ENCODE measurements around a stretch of chr10.

GRCh38 chr10:27327328-27327694 lies 86.7 kb upstream of the ACBD5 start:
- PRO-cap, 2 experiments = no peak in any of the 2 experiments

DNA sequence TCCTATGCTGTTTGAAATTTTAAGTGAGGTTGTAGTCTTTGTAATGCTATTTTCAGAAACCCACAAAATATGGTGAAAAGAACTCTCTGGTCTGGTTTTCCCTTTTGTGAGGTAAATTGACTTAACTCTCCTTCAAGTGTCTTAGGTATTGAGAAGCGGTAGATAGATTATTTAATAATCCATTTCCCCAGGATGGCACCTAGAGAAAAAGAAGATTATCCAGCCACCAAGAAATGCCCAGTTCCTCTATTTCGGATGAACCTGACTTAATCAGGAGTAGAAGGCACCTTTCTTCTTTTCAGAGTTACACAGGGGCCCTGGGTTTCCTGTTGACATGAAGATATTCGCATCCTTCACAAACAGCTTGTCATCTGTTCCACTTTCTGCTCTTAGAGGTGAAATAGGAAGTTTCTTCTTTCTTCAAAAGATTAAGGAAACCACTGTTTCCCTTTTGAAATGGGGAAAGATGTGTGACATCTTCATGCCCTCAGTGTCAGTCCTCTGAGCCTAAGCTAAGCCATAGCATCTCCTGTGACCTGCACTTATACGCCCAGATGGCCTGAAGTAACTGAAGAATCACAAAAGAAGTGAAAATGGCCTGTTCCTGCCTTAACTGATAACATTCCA lies 39.2 kb upstream of the RAB18 start:
- PRO-cap, 2 experiments = no peak in any of the 2 experiments

- PRO-cap, 2 experiments = no peak in any of the 2 experiments
Observed at GRCh38 chr10:27997868-27998324, 983 bp downstream of the ODAD2 start.

DNA sequence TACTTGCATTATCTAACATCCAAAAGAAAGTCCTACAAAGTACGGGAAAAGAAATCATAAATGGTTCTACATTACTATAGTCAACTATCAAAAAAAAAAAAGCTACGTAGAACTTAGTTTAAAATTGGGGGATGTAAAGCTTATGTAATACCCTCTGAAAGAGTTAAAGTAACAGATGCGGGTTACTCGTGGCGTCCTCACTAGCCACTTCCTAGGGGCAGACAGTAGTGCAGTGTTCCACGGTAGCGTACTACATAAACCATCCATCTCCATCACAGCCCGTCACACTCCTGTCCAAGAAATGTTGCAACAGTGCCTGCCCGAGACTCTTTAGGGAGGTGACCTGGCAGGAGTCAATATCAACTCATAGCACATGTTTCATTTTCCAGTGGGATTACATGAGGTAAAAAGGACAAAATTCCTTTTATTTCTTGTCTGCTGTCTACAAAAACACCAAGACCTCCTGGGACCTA lies 100.1 kb downstream of the MPP7 start:
- PRO-cap, 2 experiments = no peak in any of the 2 experiments

GRCh38 chr10:28500090-28500701 lies 32.7 kb upstream of the WAC start:
- PRO-cap, 2 experiments = no peak in any of the 2 experiments

DNA sequence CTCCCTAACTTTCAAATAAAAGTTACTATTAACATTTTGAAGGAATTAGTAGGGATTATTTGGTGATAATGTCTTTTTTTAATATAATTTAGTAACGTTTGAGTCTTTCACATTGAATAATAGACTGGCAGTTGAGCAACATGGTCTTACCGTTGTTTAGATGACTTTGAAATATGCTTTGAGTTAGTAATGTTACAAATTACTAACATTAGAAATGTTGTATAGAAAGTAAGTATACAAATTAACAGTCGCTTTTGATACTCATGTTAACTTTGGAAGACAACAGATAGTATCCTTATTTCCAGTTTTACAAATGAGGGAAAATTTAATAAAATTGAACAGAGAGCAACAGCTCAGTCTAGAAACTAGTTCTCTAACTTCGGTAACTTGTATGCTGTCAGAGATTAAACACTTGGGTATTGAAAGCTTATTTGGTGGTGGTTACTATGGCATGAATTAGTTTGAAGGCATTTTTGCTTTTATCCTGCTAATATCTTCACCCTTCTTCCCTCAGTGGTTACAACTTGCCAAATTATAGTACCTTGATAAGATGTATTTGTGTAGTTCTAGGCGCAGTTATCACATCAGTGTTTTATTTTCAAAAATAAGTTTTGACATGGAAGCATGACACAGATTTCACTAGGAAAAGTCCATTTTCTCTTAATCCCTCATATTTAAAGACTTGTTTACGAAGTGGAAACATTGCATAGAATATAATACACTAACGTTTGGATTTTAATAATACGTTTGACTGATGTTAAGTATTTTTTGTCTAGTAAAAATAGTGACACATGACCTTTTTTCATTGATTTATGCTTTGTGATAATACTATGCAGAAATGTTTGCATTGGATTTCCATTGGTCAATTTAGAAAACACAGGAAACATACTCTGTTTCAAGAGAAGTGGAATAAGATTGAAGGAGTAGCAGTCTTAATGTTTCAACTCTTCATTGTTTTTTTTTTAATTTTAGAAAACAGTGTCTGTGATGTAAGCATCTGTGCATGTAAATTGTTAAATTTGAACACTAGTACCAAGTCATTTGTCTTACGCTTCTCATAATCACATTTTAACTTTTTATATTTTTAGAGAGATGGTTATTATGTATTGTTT lies 7.4 kb downstream of the WAC start:
- PRO-cap, 2 experiments = no peak in any of the 2 experiments

GRCh38 chr10:28543199-28543862 lies 10.4 kb downstream of the WAC start:
- PRO-cap, 2 experiments = no peak in any of the 2 experiments

- PRO-cap, 2 experiments = no peak in any of the 2 experiments
Observed at GRCh38 chr10:28619401-28620244, 57.7 kb upstream of the BAMBI start.

DNA sequence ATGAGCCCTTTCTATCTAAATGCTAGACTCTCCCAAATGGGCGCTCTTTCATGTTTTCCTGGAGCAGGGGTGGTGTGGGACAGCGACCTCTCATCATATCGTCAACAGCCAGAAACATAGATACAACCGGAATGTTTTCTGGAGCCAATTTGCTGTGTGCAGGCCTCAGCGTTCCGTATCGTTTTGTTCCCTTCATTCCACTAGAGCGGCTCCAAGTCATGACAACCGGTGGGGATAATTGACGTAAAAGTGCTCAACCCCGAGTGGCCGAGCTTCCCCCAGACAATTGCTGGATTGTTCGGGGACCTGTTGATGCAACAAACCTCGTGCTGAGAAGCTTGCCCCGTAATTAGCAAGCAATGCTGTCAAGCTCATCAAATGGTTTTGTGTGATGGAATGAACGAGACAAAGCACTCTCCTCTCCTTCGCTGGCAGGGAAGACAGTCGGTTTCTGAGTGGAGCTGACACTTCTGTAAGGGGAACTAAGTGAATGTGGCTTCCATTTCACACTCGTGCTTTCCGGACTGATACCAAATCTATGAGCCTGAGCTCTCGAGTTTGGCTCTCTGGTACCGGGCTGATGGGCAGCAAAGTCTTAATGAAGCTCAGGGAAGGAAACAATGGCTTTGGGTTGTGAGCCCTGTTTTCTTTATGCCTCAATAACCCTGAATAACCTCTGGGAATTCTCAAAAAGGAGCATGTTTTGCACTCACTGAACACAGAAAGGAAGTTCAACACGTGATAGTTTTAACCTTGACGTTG lies 220.4 kb downstream of the BAMBI start:
- PRO-cap, 2 experiments = no peak in any of the 2 experiments

DNA sequence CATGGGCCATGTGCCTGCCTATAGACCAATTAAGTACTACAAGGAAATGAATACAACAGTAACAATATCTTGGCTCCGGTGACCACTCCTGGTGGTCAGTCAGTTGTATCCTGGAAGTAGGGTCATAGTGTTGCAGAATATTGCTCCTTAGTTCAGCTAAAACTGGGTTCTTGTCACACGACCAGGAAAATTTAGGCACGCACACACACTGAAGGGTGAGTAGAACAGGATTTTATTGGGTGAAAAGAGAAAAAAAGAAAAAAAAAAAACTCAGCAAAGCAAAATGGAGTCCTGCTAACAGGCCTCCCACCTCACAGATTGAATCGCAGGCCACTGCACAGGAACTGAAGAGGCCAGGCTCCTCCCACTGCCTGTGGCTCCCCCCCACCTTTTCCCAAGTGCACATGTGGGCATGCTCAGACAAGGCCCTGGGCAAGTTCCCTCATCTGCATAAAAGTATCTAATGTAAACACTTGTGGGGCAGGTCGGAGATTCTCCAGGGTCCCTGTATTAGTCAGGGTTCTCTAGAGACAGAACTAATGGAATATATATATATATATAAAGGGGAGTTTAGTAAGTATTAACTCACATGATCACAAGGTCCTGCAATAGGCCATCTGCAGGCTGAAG lies 155.2 kb downstream of the LYZL1 start:
- PRO-cap, 2 experiments = no peak in any of the 2 experiments

GRCh38 chr10:29470116-29470700 lies 164.6 kb downstream of the SVIL start:
- PRO-cap, 2 experiments = no peak in any of the 2 experiments

DNA sequence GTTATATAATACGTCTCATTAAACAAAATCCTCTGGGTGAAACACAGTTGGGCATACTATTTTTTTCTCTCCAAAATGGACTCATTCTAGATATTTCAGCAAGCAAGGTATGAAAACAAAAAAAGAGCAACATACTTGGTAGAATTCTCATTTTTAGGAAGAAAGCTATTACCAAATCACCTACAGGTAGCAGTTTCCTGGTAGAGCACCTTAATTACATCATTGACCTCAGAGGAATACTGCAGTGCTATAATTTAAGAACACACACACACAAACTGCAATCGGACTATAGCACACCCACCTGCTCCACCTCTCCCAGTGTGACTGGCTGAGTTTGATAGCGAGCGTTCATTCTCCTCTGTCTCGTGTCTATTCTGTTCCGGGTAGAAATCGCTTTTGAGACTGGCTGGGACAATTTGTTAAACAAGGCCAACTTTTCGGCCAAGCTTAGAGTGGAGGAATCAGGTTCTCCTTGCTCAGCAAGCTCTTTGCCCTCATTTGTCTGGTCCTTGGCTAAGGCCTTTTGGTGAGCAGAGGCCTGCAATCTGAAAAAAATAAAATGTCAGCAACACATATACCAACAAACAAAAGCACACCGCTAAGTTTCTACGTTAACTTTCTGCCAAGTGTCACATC lies 110.5 kb downstream of the SVIL start:
- PRO-cap, 2 experiments = no peak in any of the 2 experiments

GRCh38 chr10:29540235-29541063 lies 94.3 kb downstream of the SVIL start:
- PRO-cap, 2 experiments = peak in 1 of 2 experiments; most common minus-strand start chr10:29540783 (in 1)

DNA sequence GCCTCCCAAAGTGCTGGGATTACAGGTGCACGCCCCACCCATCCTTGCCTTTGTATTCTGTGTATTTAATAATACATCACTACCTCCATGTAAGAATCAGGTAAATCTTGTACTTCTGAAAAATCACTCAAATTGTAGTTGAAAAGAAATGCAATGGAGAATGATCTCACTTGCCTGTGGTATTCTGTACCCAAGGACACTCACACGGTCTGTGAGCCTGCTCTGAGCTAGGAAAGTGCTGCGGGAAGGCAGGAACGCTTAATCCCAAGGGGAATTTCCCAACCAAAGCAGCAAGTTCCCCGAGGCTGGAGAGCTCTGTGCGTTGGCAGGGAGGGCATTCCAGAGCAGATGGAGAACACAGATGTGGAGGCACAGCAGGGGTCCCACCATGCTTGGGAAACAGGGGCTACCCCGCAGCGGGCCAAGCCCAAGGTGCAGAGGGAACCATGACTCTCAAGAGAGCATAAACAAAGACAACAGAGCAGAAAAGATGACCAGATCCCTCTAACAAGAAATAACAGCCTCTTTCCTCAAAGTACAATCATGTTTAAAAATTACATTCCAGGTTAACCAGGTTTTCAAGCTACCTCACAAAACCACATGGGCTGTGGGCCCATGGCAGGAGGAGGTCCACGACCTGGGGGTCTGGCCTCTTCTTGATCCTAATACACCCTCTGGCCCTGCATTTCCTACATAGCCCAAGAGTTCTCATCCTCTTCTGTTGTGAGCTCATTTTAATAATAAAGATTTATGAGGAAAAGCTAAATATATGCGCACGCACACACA lies 13.5 kb downstream of the SVIL start:
- PRO-cap, 2 experiments = peak in 2 of 2 experiments; most common plus-strand start position 320 of the sequence (in 1); most common minus-strand start position 213 of the sequence (in 1)

DNA sequence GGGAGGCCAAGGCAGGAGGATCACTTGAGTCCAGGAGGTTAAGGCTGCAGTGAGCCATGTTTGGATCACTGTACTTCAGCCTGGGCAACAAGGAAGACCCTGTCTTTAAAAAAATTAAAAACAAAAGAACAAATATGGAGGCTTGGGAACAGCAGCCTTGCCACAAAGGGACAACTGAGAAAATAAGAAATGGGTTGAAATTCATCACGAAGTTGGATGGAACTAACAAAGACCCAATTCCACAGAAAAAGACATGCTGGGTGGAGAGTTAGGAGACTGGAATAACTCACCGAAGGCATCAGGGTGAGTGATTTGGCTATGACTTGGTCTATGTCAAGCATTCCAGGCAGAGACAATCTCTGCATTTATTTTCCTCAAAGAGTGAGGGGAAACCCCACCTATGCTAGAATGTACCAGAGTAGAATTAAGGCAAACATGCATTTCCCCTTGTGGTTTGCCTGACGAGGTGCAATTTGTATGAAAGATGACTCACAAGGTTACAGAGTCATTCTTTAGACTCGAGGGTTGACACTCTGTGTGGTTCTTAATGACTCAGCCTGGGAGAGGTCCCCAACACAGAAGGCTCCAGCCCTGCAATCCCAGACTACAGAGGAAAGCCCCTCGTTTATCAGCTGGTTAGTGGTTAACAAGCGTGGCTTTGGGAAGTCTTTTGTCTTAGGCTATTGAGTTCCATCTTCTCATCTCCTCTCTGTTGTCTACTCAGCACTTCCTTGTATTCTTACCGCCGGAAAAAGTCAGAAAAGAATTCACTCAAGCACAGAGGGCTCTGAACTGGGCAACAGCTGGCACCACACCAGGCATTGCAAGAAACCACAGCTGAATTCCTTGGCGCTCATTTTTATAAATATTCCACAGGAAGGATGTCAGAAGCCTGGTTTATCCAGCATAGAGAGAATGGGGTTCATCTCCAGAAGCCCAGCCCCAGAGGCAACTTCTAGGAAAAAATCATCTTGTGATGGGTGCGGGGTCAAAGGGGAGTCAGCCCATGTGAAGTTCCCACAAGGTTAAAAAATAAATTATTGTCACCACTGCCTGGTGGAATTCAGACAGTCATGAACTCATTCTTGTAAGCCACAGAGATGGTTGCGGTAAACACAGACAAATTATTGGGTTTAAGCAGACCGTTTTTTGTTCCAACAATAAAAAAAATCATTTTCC lies 24.3 kb upstream of the SVIL start:
- PRO-cap, 2 experiments = no peak in any of the 2 experiments

GRCh38 chr10:29734516-29735573 lies 100.1 kb upstream of the SVIL start:
- PRO-cap, 2 experiments = peak in 2 of 2 experiments; most common plus-strand start chr10:29735211 (in 2); most common minus-strand start chr10:29734946 (in 1)

DNA sequence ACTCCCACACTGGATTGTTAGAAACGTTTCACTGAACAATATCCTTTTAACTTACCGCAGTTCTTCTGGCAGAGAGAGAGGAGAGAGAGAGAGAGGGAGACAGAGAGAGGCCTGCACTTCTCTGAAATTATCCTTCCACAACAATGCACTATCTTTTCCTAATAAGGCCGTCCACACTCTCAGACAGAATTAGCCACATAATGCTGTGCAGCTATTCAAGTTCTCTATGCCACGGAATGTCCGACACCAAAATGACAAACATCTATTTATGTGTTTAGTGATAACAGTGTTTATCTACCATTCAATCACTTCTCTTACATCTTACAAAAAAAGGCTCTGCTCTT lies 160.0 kb upstream of the SVIL start:
- PRO-cap, 2 experiments = no peak in any of the 2 experiments

DNA sequence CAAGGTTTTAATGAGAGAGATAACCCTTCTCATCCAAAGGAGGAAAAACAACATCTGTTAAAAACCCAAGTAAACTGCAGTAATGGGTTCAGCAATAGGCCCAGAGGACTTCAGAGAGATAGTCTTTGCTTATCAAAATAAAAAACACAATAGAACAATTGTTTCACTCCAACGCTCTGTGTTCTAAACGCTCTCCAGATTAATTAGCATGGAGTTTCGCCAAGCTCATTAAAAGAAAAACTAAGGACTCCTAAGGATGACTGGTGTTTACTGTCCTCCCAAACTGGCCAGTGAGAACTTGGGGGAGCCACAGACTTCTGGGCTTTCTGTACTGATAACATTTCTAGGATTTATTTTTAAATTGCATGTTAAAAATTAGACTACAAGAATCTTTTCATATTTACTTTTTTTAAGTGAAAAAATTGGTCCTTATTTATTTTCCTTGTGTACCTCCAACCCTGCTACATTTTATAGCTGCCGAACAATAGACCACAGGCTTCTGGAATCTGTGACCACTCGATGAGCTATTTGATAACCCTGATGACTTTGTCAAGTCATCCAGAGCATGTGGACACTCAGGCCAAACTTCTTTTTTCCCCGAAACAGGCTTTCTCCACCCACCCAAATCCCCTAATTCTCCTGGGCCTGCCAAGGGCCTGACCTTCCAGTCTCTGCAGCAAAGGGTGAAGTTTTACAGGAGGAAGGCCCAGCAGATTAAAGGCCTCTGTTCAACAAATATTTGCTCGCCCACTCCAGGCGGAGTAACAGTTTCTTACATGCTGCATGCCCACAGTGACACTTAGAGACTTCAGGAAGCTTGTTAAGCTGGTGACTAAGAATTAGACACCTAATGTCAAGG lies 2.2 kb downstream of the JCAD start:
- PRO-cap, 2 experiments = peak in 1 of 2 experiments; most common plus-strand start position 281 of the sequence (in 1)

DNA sequence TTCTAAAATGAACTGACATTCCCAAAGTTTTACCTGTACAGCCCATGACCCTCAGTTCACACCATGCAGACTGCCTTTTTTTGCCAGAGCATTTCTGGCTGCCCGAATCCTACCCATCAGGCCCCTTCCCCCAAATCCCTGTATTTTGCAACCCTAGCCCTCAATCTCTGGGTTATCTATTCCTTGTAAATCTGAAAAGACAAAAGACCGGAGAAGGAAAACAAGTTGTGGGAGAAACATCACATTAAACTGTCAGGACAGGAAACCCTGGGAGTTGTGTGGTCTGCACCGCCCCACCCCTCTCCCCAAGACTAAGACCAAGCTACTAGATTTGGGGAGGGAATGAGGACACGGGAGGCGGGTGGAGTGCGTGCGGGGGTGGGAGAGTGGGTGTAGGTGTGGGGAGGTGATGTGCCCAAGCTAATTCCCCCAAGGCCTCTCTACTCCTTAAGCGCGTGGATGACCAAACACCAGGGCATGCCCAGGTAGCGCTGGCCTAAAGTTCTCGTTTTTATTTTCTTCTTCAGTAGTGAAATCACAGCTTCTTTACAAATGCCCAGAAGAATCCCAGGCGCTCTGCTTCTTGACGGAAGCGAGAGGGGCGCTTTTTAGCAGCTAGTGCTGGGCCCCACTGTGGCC lies 1.3 kb downstream of the JCAD start:
- PRO-cap, 2 experiments = no peak in any of the 2 experiments

DNA sequence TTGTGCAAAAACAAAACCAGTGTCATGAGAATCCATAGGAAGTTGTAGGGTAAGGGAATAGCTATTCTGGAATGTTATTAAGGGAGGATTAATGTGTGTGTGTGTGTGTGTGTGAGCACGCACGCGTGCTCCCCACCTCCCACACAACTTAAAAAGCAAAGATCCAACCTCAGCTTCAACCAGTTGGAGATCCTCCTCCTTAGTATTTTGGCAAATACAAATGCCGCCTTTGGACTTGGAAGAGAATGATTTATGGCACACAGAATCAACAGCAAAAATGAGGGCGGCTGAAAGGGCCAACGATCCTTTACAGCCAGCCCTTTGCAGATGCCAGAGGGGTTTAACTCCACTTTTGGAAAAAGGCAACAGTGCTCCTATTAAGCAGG lies 56.5 kb upstream of the JCAD start:
- PRO-cap, 2 experiments = no peak in any of the 2 experiments

Measured in psoas muscle (tissue), 2 donors.